Anterior vena cava (tissue), 1 donor: ENCODE measurements around a stretch of chr10.

DNA sequence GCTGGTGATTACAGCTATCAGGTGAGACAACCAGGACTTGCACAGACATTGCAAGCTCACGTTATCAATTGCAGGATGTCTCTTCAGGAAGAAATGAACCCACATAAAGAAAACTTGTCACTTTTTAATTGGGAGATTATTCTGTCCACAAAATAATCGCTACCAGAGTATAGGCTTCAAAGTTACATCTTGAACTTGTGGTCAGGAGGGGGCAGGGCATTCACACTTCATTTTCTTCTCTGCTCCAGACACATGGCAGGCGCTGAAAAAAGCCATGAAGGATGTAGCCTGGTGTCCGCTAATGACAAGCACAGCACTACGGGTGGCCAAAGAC lies 140.6 kb upstream of the PPP2R2D start:
- PRO-cap, result no peak

GRCh38 chr10:131955304-131956073 lies 26.2 kb downstream of the BNIP3 start:
- PRO-cap, result no peak

DNA sequence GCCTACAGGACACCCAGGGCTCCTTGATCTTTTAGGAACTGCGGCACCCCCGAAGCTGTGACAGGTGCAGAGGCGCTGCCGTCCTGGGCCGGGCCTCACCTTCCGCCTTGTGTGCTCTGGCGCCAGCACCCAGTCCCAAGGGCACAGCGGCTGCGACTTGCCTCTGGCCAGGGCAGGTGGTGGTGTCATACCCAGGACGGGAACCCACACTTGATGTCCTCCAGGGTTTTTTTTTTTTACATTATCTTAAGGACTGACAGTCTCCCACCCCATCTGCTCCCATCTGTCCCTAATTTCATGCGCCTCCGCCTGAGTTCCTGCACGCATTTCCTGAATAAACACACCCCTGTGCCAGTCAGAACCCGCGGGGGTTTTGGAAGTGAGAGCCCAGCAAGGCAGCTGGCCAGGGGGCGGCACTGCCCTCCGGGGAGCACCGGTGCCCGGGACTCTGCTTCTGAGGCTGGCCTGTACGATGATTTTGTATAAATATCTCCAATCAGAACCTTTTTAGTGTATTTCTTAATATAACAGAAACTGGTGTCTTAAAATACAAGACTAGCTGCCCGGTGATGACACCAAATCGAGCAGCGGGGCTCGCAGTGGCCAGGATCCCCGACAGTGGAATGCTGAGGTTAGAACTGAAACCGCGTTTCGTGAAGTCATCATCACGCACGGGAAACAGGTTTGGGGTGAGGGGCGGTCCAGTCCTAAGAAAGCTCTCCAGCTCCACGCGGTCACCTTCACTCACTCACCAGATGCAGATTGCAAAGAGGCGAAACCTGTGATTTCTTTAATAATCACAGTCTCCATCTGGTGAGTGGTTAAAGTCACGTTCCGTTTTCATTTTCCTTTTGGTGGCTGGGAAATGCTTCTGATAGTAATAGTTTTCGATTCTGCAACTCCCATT lies 19.9 kb downstream of the BNIP3 start:
- PRO-cap, result no peak

GRCh38 chr10:132036869-132037176 lies 28.9 kb upstream of the JAKMIP3 start:
- PRO-cap, result no peak

DNA sequence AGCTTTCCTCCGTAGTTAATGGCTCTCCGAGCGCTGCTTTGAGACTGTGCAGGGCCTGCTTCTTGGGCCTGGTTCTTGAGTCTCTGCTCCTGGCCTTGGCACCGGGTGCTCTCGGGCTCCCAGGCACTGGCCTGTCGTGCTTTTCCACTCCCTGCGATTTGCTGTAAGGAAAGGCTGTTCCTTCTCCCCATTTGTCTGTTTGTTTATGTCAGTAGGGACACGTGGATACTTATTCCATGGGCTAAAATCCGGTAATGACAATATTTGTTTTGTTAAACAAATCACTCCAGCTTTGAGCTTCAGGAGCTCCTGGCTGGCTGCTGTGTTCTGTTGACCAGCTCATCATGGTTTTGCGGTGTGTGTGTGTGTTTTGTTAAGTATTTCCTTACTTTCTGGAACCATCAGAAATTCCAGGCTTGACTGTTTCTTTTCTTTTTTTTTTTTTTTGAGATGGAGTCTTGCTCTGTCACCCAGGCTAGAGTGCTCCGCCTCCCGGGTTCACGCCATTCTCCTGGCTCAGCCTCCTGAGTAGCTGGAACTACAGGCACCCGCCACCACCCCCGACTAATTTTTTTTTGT lies 17.4 kb upstream of the JAKMIP3 start:
- PRO-cap, result no peak

DNA sequence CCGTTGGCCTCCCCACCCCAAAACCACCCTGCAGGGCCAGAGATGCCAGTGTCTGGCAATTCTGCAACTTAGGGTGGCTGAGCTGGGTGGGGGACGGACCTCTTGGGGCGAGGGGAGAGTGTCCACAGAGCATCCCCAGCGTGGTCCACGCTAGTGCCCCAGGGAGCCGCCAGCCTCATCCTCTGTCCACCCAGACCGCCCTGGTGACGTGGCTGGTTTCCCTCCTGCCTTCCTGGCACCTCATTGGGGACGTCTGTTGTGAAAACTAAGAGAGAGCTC lies 44.0 kb upstream of the DPYSL4 start:
- PRO-cap, result no peak

- PRO-cap, result unidirectional peak, minus-strand start at chr10:132335267
These were observed 3.3 kb downstream of the LRRC27 start for GRCh38 chr10:132334954-132336122.

GRCh38 chr10:132422897-132423882 lies 26.2 kb downstream of the PWWP2B start:
- PRO-cap, result no peak

GRCh38 chr10:132430007-132430556 lies 33.1 kb downstream of the PWWP2B start:
- PRO-cap, result no peak

DNA sequence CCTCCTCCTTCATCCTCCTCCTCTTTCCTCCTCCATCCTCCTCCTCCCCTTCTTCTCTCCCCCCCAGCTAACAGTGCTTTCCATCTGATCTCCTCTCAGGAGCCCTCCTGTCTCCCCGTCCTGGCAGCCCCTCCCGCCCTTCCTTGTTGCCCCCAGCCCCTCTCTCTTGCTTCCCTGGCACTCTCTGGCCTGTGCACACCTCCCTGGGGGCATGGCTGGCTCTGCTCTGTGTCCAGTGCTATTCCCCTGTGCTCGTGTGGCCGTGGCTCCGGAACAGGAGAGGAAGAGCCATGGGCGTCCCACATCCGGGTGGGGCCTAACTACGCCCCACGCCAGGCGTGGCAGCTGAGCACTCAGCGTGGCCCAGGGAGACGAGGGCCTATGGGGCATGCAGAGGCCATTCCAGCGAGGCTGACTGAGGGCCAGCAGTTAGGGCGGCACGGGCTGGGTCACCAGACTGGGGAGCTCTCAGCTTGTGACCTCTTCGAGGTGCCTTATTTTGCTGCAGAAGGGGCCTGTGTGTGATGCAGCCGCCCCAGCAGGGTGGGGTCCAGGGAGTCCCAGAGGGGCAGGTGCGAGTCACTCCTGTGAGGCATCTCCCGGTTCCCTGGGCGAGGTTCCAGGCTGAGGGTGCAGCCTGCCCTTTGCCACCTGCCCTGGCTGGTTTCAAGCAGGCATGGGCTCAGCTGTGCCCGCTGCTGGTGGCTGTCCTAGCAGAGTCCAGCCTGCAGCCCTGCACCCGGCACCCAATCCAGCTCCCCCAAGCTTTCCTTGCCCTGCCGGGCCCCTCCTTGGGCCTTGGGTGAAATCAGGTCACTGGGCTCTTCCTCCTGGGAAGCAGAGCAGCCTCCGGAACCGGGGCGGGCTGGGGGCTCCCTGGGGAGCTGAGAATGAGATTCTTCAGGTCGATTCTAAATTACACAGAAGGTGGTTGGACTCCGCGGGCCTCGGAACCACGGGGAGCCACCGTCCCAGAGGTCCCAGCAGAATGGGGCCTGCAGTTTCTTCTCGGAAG lies 64.6 kb downstream of the PWWP2B start:
- PRO-cap, result no peak

GRCh38 chr10:132463987-132465110 lies 67.3 kb downstream of the PWWP2B start:
- PRO-cap, result unidirectional peak, plus-strand start at chr10:132464336; unidirectional peak, minus-strand start at chr10:132464785

- PRO-cap, result no peak
These were observed 17.8 kb downstream of the INPP5A start for GRCh38 chr10:132555186-132556077.

DNA sequence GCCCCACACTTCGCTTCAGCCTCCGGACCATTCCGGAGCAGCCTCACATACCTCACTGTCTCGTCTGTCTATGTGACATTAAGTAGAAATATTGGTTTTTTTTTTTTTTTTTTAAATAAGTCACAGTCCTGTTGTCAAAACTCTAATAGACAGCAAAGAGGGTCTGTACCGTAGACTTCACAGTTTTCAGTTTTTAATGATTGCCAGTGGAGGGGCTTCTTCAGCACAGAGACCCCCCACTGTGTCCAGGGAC lies 3.9 kb downstream of the NKX6-2 start:
- PRO-cap, result no peak

- PRO-cap, result no peak
These were observed 64.8 kb downstream of the CFAP46 start for GRCh38 chr10:132877671-132877947.

GRCh38 chr10:133127488-133127864 lies 32.5 kb upstream of the KNDC1 start:
- PRO-cap, result no peak

DNA sequence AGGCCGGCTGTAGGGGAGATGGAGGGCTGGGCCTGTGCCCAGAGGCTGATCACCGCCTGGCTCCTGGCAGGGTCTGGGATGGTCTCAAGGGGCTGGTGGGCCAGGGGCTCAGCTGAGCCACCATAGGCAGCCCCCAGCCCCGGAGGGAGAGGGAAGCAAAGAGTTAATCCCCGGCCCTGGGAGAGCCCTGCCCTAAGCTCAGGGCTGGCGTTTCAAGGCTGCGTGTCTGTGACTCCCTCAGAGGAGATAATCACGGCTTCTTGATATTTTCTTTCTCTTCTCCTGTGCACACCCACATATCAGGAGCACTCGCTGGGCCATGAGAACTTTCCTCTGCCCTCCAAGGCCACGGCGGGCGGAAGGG lies 16.7 kb downstream of the VENTX start:
- PRO-cap, result no peak

DNA sequence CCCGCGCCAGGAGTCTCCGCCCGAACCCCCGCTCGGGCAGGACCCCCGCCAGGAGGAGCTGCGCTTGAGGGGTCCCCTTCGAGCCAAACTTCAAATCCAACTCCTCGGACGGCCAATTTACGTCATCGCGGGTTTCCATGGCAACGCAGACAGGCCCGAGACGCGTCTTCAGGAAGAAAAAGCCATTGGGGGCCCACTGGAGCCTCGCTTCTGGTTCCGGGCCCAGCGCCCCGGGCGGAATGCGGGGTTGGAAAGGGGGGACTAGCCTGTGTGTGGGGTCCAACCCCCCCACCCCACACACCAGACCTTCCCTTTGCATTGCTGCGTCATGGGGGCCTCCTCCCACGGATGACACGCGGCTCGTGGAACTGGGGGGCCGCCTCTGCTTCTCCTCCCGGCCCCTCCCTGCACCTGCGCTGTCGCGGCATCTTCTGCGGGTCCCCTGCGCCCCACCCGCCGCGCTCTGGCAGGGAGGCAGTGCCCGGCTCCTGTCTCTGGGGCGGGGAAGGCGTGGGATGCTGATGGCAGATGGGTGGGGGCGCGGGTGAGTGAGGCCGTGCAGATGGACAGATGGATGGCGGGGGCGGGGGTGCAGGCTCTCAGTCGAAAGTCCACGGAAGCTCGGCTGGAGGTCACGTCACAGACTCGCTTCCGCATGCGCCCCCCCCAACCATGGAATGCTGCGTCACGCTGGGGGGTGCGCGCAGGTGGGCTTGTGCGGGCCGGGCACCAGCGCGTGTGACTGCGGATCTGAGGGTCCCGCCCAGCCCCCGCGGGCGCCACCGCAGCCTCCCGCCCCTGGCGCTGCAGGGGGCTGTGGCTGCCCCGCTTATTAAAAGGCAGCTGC lies 1.1 kb downstream of the CALY start:
- PRO-cap, result no peak

- PRO-cap, result no peak
These were observed 4.4 kb upstream of the PRAP1 start for GRCh38 chr10:133342811-133343204.

DNA sequence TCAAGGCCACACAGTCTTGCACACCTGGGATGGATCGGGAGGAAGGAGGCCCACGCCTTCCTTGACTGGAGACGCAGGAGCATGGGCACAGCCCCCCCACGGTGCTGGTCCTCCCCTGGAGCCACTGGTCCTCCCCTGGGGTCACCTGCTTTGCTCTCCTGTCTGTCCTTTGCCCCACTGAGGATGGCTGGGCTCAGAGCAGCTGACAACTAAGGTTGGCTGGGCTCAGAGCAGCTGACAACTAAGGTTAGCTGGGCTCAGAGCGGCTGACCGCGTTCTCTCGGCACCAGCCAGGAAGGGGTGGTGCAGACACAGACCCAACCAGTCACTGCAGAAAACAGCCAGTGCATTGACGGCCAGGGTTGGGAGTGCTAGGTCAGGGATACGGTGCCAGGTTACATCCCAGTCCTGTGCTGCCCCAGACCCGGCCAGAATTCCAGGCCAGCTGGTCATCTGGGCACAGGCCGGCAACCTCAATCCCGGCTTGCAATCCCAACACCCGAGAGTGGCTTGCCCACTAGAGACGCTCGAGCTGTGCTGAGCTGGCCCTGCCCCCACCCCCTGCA lies 3.6 kb downstream of the PRAP1 start:
- PRO-cap, result no peak

DNA sequence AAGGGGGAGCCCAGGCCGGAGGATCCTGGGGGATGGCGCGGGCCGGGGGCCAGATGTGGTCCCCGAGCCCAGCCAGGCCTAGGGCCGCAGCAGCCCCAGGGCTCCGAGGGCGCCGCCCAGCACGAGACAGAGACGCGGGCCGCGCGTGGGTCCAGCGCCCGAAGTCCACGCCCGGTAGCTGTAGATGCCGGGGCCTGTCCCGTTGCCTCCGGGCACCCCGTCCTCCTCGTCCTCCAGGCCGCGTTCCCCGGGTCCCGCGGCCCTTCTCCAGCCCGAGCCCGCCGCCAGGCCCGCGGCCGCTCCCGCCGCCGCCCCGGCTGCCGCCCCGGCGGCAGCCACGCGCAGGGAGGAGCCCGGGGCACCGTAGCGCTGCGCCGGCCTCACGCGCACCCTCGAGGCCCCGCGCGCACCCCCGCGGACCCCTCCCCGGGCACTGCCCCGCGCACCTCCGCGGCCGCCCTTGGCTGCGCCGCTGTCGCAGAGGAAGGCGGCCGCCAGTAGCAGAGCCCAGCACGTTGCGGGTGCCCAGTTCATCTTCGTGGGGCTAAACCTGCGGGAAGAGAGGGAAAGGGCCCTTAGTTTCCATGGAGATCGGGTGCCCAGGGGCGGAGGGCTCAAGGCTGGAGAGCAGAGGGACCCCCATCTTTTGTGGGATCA lies 1.1 kb downstream of the SPRN start:
- PRO-cap, result no peak